Cardiac atrium fibroblast (primary cell): ENCODE results near the genes DPY30 and NLRC4.

DNA sequence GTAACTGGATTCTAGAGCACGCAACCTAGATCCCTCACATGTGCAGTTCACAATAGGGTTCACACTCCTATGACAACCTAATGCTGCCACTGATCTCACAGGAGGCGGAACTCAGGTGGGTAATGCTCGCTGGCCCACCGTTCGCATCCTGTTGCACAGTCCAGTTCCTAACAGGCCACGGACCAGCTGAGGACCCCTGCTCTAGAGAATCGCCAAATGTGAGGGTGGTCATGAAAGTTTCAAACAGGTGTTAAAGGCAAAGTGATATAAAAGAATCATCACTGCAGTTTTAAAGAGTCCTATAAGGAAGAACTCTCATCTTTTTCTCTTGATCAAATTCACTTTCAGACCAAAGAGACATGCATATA, 106.3 kb downstream of the MEMO1 start:
- RAMPAGE, long total RNA: no peak

- RAMPAGE, long total RNA: start-site peak on the minus strand at chr2:32039763-32039805, 547 and 203 reads in 2 replicates
Measured at GRCh38 chr2:32039371-32040431, at the start of gene DPY30. Gene DPY30, minus strand, starts transcription at chr2:32039805.

DNA sequence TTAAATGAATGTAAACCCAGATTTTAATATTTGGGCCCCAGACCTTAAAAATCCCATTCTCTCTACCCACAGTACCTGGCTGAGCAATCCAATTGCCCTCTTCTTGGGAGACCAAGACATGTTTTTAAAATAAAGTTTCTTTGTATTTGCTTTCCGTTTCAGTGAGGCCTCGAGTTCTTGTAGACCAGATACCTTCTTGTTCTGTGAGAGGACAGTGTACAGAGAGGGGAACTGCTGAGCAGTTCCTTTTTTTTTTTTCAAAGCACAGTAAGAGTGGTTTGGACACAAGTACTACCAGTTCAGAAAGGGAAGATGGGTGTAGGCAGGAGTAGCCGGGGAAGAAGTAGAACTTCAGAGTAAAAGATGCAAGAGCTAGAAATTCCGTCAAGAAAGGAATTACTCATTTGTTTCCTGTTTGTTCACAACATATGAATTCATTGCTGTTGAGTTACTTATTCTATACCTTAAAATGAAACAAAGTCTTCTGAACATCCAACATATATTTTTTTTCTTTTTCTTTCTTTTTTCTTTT, at the start of gene NLRC4:
NLRC4 (minus strand) TSS at position 224 of the 532 bp plus-strand sequence.
- RAMPAGE, long total RNA: no peak

DNA sequence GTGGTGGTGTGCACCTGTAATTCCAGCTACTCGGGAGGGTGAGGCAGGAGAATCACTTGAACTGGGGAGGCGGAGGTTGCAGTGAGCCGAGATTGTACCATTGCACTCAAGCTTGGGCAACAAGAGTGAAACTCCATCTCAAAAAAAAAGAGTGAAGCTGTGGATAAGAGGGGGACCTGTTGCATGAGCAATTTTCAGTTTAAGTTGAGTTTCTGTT, 40.4 kb downstream of the BIRC6 start:
- RAMPAGE, long total RNA: no peak

- RAMPAGE, long total RNA: no peak
Measured at GRCh38 chr2:32464413-32464964, 107.7 kb downstream of the BIRC6 start.

DNA sequence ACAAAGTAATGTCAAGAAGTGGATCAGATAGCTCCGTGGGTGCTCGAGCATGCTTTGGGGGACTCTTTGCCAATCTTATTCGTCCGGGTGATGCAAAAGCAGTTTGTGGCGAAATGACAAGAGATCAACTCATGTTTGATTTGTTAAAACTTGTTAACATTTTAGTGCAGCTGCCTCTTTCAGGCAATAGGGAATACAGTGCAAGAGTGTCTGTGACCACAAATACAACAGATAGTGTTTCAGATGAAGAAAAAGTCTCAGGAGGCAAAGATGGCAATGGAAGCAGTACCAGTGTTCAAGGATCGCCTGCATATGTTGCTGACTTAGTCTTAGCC, 128.2 kb upstream of the TTC27 start:
- RAMPAGE, long total RNA: no peak

GRCh38 chr2:32574785-32575500, 52.9 kb upstream of the TTC27 start:
- RAMPAGE, long total RNA: no peak

DNA sequence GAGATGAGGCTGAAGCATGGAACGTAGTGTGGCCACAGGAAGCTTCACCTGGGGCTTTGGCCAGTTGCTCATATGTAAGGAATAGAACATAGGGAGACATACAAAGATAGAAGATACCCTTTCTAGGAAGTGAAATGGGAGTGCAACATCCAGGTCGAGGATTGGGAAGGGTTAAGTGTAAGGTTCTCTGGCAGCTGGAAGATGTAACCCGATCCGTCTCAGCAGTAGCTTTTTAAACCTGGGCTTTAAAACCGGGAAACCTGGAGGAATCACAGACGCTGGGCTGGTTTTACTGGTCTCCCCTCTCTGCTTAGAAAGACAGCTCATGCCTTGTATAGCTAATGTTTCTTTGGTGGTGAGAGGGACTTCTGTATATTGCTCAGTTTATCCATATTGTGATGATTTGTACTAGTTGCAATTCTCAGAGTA, 8.8 kb upstream of the LTBP1 start:
- RAMPAGE, long total RNA: no peak

DNA sequence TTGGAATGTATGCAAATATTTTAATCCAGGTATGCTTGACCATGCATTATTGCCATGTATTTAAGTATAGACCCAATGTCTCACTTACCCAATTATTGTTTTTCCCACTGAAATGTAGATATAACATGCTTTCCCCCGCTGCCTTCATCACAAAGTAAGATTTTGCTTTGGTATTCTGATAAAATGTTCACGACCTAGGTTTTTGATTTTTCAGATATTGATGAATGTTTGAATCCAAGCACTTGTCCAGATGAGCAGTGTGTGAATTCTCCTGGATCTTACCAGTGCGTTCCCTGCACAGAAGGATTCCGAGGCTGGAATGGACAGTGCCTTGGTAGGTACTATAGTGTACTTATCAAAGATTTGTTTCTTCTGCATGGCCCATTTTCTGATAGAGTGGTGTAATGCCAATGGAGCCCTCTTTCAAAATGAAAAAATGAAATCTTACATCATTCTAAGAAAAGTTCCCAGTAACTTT, 196.6 kb upstream of the RASGRP3 start:
- RAMPAGE, long total RNA: no peak

- RAMPAGE, long total RNA: no peak
Measured at GRCh38 chr2:33336296-33336871, 140.1 kb upstream of the RASGRP3 start.

DNA sequence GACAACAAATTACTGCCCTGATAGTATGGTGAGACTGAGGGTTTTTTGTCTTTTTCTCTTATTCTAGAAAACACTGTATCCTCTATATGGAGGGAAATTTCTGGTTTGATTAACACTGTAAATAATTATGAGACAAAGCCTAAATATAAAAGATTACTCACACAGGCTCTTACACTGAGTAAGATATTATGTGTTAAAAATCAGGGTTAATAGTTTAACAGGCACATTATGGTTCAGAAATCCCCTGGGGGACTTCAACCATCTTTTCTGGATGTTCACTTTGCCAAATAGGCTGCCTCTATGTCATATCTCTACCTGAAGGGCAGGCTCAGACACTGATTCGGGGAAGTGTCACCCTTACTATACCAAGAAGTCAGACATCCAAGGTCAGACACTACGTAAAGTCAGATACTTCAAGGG, 1.2 kb upstream of the RASGRP3 start:
- RAMPAGE, long total RNA: no peak

DNA sequence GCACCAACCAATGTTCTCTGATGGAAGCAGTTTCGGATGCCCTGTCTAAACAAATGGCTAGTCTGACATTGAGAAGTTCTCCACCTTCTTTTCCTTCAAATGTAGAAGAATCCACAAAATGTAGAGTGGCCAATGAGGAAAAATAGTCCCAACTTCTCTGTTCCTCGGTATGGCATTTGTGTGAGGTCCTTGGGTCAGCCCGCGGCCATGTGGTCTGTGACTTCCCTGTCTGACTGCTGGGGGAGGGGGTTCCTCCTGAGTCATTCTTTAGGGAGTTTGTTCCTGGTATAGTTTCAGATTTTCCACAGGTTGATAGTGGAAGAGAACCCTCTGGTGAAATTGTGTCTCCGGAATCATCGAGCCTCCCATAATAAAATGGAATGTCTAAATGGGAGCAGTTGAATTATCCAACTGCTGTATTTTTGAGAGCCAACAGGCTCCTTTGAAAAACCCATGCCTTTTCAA, 1.7 kb downstream of the RASGRP3 start:
- RAMPAGE, long total RNA: no peak

DNA sequence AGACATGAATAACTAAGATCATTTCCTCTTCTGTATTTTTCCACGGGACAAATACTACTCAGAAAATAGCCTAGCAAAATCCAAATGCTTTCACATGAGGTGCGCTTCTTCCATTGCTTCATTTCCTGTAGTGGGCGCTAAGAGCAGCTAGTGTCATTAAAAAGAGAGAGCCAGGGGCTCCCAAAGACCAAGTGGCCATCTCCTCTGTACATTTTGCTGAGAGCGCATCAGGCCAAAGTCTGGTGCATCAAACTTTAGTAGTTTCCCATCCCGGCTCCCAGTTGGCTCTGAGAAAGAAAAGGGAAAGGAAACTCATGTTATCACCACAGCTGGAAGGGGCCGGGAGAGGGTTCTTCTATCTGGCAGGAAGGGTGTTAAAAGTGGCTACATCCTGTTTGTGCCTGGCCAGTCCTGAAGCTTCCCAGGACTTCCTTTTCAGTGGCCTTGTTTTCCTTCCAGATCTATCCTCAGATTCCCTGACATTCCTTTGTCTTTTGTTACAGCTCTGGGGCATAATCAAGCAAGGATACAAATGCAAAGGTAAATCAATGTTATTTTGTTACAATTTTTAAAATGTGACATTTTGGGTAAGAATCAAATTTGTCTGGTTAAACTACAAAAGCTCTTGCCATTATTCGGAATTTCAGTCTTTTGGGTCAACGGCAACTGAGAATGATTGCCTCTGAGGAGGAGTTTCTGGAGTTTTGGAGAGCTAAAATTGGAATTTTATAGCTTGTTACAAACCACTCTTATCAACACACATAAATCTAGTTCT, 43.9 kb downstream of the FAM98A start:
- RAMPAGE, long total RNA: no peak

DNA sequence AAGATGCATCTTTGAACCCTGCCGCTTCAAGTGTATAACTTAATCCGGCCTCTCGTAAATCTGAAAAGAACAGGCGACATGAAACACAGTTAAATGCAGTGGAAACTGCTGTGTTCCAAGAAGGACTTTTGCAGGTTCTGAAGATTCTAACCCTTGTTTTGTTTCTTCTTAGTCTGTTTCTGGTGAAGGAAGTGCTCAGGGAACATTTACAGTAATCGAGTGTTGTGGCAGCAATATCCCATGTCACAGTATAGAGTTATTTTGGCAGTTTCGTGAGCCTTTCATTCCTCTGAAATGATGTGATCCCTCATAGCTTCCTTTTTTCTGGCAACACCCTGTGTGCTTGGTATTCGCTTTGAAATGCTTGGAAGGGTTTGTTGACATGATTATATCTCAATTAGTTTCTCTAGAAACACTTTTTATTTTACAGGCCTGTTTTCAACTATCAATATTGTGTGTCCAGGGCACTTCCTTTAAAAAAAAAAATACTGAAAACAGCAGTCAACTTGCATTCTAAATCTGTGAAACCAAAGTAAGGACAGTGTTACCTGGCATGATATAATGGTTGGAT, 2.8 kb downstream of the CRIM1 start:
- RAMPAGE, long total RNA: no peak

GRCh38 chr2:36398842-36399626, 43.5 kb downstream of the CRIM1 start:
- RAMPAGE, long total RNA: no peak

DNA sequence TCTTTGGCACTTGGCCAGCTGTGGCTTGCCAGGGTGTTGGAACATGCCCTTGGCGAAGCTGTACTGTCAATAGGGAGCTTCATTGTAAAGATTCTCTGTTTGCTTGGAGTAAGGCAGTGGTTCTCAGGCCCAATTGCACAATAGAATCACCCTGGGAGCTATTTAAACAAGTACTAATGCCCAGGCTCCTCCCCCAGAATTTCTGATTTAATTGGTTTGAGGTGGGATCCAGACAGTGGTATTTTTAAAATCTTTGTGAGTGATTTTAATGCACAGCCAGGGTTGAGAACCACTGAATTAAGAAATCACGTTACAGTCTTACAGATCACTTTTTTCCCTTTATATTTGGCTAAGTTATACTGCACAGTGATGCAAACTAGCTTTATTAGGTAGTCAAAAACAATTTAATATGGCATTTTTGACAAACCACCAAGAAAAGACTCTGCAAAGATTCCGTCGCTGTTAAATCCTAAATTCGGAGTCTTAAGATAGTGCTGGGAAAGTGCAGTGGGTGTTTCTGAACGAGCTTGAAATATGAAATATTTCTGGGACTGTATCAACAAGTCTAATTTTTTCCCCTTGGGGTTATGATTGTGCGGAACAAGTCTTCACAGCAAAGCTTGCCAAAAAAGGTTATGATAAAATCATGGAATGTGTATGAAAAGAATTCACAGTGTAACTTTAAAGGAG, 78.0 kb downstream of the CRIM1 start:
- RAMPAGE, long total RNA: no peak

DNA sequence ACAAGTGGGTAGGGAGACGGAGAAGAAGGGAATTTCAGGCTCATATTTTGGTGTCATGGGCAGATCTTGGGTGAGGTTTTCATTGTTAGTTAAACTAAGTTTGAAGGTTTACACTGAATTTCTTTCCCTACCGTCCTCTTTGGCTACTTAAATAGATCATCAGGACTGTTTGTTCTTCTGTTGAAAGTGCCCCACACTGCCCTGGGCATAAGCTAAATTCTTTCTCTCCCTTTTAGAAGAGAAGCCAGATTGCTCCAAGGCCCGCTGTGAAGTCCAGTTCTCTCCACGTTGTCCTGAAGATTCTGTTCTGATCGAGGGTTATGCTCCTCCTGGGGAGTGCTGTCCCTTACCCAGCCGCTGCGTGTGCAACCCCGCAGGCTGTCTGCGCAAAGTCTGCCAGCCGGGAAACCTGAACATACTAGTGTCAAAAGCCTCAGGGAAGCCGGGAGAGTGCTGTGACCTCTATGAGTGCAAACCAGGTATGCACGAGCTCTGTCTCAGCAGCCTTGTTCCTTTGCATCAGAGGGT, 85.5 kb downstream of the CRIM1 start:
- RAMPAGE, long total RNA: no peak

- RAMPAGE, long total RNA: no peak
Measured at GRCh38 chr2:36461187-36461706, 105.7 kb downstream of the CRIM1 start.

GRCh38 chr2:36544292-36544678, 53.7 kb downstream of the FEZ2 start:
- RAMPAGE, long total RNA: no peak

DNA sequence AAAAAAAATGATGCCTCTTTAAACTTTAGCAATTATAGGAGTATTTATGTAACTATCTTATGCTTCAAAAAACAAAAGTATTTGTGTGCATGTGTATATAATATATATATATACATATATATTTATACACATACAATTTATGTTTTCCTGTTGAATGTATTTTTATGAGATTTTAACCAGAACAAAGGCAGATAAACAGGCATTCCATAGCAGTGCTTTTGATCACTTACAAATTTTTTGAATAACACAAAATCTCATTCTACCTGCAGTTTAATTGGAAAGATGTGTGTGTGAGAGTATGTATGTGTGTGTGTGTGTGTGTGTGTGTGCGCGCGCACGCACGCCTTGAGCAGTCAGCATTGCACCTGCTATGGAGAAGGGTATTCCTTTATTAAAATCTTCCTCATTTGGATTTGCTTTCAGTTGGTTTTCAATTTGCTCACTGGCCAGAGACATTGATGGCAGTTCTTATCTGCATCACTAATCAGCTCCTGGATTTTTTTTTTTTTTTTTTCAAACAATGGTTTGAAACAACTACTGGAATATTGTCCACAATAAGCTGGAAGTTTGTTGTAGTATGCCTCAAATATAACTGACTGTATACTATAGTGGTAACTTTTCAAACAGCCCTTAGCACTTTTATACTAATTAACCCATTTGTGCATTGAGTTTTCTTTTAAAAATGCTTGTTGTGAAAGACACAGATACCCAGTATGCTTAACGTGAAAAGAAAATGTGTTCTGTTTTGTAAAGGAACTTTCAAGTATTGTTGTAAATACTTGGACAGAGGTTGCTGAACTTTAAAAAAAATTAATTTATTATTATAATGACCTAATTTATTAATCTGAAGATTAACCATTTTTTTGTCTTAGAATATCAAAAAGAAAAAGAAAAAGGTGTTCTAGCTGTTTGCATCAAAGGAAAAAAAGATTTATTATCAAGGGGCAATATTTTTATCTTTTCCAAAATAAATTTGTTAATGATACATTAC, 47.9 kb downstream of the FEZ2 start:
- RAMPAGE, long total RNA: no peak